Natural killer cell (primary cell): ENCODE data around the genes IKBKE, RASSF5, IL24 and PIGR.

- PRO-cap: unidirectional peak, plus-strand start at chr1:206470476; unidirectional peak, minus-strand start at chr1:206470626
Measured at GRCh38 chr1:206469608-206470723, at the start of gene IKBKE. IKBKE (plus strand) TSS chr1:206470476.

DNA sequence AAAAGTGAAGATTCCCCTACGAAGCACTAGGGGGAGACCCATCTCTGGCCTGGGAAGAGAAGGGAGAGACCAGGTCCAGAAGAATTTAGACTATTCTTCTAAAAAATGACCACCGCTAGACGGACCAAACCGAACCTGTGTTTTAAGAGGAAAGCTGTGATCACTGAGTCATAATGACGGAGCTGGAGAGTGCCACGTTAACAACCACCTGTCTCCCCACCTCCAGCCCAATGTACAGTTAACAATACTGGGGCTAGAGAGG is 1.3 kb upstream of the RASSF5 start:
- PRO-cap: no peak

DNA sequence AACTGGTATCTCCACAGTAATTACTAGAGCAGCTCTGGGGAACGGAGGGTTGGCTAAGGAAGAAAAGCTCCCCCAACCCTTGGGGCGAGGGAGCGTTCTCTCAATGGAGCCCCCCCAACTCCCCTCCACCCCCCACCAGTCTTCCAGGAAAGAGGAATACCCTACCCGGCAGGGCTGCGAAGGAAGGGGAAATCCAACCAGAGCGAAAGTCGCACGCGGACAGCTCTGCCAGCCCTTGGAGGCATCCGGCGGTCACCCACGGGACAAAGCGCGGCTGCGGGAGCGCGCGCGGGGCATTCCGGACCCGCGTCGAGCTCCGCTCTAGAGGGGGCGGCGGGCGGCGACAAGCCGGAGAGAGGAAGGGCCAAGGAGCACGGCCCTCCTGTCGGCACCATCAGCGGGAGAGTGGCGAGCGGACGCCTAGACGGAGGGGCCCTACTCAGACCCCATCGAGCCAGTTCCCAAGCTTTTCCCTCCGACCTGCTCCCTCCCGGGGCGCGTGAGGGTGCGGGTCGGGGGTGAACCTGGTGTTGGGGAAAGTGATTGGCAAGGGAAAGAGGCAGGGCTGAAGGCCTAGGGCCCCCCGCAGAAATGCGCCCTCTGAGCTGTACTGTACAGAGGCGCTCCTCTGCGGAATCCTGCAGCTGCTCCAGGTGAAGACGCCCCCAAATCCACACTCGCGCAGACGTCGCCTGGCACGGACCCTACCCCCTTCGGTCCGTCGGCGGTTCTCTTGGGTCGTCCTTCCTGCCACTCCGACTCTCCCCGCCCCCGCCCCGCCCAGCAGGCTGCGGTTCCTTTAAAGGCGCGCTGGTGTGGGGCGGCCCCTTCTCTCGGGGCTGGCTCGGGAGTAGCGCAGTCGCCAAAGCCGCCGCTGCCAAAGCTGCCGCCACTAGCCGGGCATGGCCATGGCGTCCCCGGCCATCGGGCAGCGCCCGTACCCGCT is at the start of gene RASSF5:
Gene RASSF5, plus strand, starts transcription at position 831 of the 946 bp plus-strand sequence.
- PRO-cap: unidirectional peak, plus-strand start at position 343 of the sequence; bidirectional peak, plus-strand start at position 829 of the sequence, minus-strand start at position 733 of the sequence

- PRO-cap: unidirectional peak, plus-strand start at chr1:206556919; bidirectional peak, plus-strand start at chr1:206557328, minus-strand start at chr1:206557157; unidirectional peak, plus-strand start at chr1:206557570
Measured at GRCh38 chr1:206556818-206557748, 49.8 kb downstream of the RASSF5 start.

- PRO-cap: no peak
Measured at GRCh38 chr1:206661270-206661670, 23.4 kb upstream of the MAPKAPK2 start.

DNA sequence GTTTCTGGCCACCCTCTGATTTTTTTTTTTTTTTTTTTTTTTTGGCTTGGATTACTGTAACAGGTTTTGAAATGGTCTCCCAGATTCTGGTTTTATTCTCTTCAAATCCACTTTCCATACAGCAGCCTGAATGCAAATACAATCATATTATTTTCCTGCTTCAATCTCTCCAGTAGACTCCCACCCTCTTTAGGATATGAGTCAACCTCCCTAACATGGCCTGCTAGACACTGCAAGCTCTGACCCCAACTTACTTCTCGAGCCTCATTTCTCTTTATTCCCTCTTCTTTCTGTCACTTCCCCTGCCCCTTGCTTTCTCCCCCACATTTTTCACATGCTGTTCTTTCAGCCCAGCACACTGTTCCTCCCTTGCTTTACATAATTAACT is 22.2 kb upstream of the IL19 start:
- PRO-cap: no peak

DNA sequence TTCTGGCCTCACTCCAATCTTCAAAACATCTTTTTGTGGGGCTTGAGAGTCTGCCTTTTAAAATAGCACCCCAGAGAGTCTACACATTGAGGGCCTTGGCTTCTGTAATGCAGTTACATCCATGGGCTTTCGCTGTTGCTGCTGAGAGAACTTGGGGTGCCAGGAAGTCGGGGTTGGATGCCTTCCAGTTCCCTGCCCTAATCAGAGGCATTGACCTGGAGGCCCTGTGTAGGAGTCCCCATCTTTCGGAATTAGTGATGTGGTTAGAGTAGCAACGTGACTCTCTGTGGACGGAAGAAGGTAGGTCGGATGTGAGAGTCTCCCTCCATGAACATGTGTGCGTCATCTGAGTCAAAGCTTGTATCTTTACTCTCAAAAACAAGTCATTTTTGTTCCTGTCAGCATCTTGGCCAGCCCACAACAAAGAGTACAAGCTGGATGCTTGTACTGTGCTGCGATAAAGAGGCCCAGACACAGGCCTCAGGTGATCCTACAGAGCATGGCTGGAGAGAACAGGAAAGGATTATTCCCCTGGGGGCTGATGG is 30.9 kb upstream of the IL10 start:
- PRO-cap: bidirectional peak, plus-strand start at position 387 of the sequence, minus-strand start at position 253 of the sequence

DNA sequence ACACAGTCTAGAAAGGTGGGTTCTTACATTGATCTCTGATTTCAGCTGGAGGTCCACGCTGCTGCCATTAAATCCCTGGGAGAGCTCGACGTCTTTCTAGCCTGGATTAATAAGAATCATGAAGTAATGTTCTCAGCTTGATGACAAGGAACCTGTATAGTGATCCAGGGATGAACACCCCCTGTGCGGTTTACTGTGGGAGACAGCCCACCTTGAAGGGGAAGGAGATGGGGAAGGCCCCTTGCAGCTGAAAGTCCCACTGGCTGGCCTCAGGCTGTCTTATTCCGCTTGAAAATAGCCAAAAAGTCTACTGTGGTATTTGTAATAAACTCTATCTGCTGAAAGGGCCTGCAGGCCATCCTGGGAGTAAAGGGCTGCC is 23.0 kb upstream of the IL20 start:
- PRO-cap: no peak

DNA sequence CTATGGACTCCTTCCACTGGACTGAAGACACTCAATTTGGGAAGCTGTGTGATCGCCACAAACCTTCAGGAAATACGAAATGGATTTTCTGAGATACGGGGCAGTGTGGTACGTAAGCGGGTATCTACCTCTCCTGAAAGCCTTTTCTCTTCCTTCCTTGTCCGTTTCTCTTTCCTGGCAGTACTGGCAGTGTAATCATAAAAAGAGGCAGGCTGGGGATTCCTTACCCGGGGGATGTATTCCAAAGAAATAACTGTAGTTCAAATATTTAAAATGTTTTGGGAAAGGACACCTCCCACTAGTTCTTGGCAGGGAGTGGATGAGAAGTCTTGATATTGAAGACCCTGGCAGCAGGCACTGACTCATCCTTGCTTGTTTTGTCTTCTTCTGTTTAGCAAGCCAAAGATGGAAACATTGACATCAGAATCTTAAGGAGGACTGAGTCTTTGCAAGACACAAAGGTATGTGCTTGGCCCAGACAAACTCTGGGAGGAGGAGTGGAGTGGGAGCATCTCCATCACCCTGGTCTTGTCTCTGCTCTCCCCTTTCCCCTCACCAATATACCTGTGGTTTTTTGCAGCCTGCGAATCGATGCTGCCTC is 581 bp downstream of the IL20 start:
- PRO-cap: no peak

DNA sequence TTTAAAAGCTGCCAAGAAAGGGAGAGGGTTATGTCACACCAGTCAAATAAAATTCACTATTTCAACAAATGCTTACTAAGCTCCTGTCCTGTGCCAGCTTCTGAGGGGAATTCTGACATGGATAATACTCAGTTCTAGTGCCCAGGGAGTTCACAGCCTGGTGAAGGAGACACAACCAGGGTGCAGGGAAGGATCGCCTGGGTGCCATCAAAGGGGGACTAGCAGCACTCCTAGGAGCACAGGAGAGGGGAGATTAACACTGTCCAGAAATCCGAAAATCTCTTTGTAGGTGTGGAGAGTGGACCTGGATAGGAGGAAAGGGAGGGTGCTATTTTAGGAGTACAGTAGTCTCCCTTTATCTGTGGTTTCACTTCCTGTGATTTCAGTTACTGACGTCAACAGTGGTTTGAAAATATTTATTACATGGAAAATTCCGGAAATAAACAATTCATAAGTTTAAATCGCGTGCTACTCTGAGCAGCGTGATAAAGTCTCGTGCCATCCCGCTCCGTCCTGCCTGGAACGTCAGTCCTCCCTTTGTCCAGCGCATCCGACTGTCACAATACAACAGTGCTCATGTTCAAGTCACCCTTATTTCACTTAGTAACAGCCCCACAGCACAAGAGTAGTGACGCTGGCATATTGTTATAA is 6.6 kb upstream of the IL24 start:
- PRO-cap: no peak

GRCh38 chr1:206897187-206897825 is at the start of gene IL24:
IL24 (plus strand) TSS chr1:206897443.
- PRO-cap: no peak

DNA sequence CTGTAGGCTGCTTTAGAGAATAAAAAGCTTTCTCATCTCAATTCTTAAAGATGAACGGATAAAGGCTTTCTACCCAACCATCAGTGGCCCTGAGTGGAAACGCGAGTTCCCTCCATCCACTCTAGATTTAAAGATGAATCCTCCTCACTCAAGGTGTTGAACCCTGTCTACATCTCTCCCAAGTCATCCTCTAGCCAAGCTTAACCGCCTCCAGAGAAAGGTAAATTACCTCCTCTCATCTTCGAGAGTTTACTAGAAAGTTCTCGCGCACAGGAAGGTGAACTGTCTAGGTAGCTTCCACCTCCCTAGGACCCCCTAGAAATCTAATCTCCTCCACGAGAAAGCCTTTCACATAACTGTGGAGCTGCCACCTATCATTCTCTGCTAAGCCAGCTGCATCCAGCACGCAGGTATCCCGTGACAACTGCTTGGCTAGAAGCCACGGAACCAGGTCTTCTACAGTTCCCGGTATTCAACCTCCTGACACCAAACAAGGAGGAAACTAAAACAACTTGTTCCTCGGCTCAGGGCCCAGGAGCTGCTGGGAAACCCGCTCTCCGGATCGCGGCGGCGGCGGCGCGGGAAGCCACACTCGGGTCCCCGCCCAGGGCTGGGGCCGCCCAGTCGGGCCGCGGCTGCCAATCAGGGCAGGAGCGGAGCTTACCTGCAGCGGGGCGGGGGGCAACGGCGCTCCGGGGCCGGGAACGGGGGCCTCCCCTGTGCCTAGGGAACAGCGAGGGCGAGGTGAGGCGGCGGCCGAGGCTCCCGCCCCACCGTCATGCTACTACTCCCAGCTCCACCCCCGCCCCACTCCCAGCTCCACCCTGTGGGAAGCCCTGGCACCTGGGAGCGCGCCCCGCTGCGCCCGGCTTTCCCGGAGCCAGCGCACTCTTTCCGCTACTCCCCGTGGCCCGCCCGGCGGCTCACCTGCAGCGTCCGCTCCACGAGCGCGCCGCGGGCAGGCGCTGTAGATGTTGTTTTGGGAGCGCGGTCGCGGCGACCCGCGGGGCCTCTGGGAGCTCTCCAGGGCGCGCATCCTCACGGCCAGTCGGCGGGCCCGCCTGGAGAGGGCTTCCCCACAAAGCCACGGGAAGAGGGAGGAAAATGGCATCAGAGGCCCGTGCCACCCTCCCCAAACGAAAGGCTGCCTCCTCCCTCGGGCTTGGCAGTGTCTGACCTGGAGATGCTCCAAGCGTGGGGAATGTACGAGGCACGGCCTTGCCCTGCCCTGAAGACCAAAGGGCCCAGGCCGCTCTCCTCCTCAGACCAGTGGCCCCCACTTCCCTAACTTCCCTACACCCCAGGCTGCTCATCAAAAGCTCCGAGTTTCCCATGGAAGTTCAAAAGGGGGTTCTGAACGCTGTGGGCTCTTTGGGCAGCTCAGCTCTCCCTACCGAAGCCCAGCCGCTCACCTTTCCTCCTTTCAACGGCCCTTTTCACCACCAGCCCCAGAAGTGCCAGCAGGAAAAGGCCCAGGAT is 12.1 kb downstream of the IL24 start:
- PRO-cap: no peak

GRCh38 chr1:206922942-206923467 is 1.3 kb upstream of the FCMR start:
- PRO-cap: bidirectional peak, plus-strand start at chr1:206923256, minus-strand start at chr1:206923155

GRCh38 chr1:206932799-206933373 is 11.1 kb upstream of the FCMR start:
- PRO-cap: no peak

DNA sequence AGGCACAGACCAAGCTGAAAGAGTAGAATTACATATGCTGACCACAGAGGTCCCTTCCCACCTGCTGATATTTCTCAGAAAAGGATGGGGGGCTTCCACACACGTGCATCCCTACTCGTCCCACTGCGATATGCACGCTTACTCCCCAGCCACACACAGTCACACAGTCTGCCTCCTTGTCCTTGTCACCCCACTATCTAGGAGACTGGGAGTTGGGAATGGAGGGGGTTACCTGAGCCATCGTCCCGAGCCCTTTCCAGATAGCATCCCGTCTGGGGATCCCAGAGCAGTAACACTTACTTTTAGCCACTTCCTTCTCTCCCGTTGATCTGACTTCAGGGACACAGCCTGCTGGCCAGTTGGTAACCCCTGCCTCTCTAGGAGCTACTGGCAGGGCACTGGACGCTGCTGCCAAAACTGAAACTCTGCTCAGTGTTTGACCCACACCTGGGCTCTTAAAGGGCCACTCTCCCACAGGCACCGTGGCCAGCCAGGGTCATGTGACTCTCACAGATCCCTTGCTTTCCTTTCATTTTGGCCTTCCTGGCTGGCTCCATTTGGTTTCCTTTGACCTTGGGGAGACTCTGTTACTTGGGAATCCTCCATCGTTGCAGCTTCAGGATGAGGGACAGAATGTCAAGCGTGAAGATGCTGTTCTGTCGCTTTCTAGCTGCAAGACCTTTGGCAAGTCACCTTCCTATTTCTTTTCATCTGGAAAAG is at the start of gene PIGR:
Gene PIGR, minus strand, starts transcription at position 431 of the 720 bp plus-strand sequence.
- PRO-cap: no peak

- PRO-cap: no peak
Measured at GRCh38 chr1:207007122-207007910, 25.2 kb downstream of the C1orf116 start.

GRCh38 chr1:207021216-207021541 is 11.4 kb downstream of the C1orf116 start:
- PRO-cap: no peak

GRCh38 chr1:207028859-207029450 is 3.6 kb downstream of the C1orf116 start:
- PRO-cap: no peak

- PRO-cap: no peak
Measured at GRCh38 chr1:207029771-207030400, 2.7 kb downstream of the C1orf116 start.

GRCh38 chr1:207063490-207064066 is 10.5 kb downstream of the PFKFB2 start:
- PRO-cap: no peak